AG08470 (cell line): ENCODE results near the gene COA5.

GRCh38 chr2:96608477-96609244 is 29.5 kb downstream of the KANSL3 start:
- RRBS: no CpG with 5 or more reads among the region's 12 CpGs

- RRBS: no CpG with 5 or more reads among the region's 6 CpGs
Measured at GRCh38 chr2:96767228-96767852, 6.6 kb downstream of the CNNM4 start.

GRCh38 chr2:96789400-96789649 is 26.7 kb upstream of the CNNM3 start:
- RRBS: no CpG with 5 or more reads among the region's 4 CpGs

GRCh38 chr2:96800929-96801151 is 15.2 kb upstream of the CNNM3 start:
- RRBS: no CpG with 5 or more reads among the region's 7 CpGs

DNA sequence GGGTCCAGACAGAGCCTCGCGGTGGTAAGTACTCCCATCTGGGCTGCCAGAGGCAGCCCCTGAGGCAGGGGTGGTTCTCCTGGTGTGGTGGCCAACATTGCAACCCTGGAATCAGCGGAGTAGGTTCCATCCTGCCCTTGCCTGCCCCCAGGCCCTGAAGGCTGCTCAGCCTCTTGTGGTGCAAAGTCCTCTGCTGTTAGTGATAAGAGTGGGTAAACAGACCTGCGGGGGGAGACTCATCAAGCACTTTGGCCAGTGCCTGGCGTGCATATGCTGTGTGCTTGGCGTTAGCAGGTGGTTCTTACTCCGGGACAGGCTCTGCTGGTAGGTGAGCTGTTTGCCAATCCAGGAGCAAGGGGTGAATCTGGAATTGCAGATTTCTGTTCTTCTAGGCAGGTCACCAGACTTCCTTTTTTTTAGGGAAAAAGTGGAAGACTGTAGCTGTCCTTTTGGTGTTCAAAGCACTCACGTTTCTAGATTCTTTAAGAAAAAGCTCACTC is 3.2 kb downstream of the CNNM3 start:
- RRBS: no CpG with 5 or more reads among the region's 8 CpGs

DNA sequence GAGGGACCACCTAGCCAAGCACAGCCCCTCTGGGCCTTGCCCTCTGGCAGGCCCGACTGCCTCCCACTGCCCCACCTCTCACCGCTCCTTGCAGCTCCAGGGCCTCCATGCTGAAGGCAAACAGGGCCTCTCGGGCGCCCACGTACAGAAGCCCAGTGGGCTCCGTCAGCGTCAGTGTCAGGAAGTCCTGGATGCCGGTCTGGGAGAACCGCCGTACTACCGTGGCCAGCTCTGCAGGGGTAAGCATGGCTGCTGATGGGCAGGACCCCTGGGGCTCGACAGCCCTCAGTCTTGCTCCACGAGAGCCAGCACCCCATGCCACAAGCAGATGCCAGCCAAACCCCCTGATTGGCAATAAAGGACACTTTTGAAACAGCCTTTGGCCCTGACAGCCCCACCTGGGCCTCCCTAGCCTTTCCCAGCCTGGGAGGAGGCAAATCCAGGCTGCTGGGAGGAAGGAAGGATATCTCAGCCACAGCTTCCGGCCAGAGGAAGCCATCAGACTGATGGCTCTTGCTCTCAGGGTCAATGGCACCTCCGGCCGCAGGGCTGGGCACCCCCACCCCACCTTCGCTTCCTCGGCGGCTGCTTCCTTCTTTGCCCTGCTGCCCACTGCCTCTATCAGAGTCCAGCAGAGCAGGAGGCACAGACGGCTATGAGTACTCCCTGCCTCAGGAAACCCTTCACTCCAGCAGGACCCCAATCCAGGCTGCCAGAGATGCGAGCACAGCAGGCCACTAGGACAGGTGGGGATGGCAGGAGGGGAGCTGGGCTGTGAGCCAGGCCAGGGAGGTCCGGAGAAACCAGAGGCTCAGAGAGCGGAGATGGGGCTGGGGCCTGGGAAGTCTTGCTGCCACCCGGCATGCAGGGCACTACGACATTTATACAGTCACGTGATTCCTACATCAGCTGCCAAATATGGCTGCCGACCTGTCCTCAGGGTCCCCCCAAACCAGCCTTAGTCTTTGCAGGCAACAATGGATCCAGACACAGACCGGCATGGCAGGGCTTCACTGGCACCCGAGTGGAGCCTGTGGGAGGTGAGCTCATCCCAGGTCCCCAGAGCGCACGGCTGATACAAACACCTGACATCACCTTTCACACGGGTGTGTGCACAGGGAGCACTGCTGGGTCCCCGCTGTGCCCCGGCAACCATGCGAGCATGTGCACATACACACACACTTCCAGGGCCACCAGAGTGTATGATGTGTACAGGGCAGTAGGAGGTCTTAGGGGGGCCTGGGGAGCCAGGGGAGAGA is 3.2 kb downstream of the SEMA4C start:
- RRBS: 67% methylated on average over 3 of the region's 35 CpGs

DNA sequence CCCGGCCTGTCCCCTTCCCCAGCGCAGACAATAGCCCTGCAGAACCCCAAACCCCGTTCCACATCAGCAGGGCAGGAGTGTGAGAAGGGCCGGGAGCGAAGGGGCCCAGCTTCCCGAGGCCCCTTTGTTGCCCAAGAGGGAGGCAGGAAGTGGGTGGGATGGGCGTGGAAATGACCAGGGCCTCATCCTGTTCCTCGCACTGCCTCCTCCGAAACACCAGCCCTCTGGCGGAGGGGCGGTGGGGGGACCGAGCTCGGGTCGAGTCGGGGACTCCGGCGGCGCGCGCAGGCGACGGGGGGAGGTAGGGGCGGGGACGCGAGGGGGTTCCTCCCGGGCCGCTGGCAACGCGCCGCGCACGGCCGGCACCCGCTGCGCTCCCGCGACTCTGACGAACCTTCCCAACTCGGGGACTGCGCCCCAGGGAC is 1.4 kb downstream of the SEMA4C start:
- RRBS: 2% methylated on average over 14 of the region's 40 CpGs

DNA sequence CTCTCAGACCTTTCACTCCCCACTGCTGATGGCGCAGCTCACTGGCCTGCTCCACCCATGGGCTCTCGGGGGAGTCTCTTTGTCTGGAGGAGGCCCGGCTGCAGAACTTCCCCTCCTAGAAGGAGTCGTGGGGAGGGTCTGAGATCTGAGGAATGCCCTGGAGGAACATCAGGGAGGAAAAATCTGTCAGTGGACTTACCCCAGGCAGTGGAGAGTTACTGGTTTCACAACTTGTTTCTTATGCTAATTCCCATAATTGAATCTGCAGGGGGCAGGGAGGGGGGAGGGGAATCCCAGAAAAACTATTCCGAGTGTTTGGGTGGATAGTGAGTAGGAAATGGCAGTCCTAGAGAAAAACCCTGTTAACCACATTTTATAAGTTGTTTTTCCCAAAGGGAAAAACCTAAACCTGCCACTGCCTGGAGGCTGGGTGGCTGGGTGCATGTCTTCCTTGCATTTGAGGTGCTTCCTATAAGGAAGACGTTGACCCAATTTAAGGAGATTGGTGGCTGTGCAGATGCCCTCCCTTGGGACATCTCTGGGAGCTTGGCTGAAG is 11.7 kb upstream of the SEMA4C start:
- RRBS: no CpG with 5 or more reads among the region's 6 CpGs

- RRBS: no CpG with 5 or more reads among the region's 16 CpGs
Measured at GRCh38 chr2:96912644-96913075, 42.8 kb upstream of the SEMA4C start.

- RRBS: no CpG with 5 or more reads among the region's 2 CpGs
Measured at GRCh38 chr2:97213308-97213751, 100.4 kb downstream of the ANKRD36 start.

GRCh38 chr2:97360181-97360485 is 229.5 kb downstream of the ANKRD36B start:
- RRBS: no CpG with 5 or more reads among the region's 2 CpGs

DNA sequence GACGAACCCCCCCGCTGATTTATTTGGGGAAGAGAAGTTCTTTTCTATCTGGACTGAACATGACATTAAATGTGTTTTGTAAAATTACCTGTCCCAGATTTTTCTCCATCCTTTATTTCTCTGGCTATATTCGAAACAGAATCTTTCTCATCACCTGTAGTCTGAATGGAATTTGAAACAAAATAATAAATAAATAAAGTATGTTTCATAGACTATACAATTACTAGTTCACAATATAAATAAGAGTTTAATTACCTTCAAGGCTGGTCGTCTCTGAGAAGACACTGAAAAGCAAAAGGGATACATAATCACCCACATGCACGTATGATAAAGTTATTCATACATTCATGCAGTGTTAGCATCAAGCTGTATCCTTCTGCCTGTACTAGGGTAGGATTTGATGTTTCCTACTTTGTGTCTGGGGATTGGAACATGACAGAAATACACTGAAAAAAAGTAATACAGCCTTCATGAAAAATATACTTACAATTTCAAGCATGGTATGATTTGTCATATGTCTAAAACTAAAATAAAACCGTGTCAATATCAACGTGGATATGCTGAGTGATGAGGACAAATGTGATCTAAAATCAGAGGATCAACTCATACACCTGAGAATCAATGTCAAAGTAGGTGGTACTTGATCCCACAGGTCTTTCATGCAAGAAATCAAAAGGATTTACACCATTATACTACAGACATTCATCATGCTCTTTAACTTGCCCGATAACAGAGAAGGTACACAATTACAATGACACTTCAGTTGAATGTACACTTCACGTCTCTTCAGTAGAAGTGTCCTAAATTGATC is 49.5 kb downstream of the ANKRD36B start:
- RRBS: no CpG with 5 or more reads among the region's 9 CpGs

DNA sequence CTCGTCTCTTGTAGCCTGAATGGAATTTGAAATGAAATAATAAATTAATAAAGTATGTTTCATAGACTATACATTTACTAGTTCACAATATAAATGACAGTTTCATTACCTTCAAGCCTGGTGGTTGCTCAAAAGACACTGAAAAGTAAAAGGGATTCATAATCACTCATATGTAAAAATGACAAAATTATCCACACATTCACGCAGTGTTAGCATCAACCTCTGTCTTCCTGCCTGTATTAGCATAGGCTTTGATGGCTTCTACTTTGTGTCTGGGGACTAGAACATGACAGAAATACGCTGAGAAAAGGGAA is 42.1 kb downstream of the ANKRD36B start:
- RRBS: no CpG with 5 or more reads among the region's 3 CpGs

- RRBS: no CpG with 5 or more reads among the region's 27 CpGs
Measured at GRCh38 chr2:97760488-97761387, 47.4 kb downstream of the ZAP70 start.

GRCh38 chr2:97765971-97766531 is 52.7 kb downstream of the ZAP70 start:
- RRBS: no CpG with 5 or more reads among the region's 6 CpGs

DNA sequence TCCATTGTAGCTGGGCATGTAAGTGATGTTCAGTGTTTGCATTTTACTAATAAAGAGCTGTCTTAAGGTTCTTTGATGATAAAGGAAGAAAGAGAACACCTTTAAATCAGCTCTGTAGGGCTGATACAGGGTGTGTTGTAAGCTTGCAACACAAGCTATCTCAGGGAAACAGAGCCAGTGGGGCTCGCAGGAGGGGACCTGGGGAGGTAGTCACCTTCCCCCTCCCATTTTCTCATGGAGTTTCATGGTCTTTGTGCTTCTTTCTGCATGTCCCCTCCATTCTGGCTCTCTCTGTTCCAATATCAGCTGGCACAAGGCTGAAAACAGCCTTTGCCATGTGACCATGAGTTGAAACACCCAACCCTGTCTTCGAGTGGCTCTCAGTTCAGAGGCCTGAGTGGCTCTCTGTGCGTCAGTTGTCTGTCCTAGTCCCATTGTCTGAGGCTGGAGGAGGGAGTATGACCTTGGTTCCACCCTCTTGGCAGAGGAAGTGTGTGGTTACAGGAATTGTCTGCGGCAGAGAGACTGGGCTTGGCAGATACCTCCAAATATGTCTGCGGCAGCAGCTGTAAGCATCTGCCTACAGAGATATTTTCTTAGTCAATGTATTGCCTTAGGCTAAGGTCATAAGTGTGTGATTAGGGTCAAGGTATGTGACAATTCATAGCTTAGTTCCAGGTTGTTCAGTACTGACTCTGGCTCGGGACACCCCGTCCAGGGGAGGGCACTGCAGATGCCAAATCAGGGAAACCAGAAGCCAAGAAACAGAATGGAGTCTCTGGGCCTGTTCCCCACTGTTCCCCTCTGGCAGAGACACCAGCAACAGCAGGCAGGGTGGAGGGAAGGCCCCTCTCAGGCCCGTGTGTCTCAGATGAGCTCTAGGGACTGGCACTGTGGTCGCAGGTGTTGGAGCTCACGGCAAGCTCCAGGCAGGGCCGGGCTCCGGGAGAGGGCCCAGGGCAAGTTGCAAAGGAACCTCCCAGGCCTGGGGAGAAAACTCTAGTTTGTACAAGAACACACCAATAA is 32.7 kb downstream of the CNGA3 start:
- RRBS: no CpG with 5 or more reads among the region's 12 CpGs

- RRBS: no CpG with 5 or more reads among the region's 6 CpGs
Measured at GRCh38 chr2:98419779-98420563, 24.7 kb upstream of the INPP4A start.

- RRBS: no CpG with 5 or more reads among the region's 10 CpGs
Measured at GRCh38 chr2:98460715-98461583, 16.3 kb downstream of the INPP4A start.

- RRBS: no CpG with 5 or more reads among the region's 7 CpGs
Measured at GRCh38 chr2:98606368-98606726, 2.0 kb downstream of the COA5 start.

- RRBS: under 1% methylated on average over 25 of the region's 75 CpGs
Measured at GRCh38 chr2:98608005-98608735, at the start of gene COA5. Gene COA5, minus strand, starts transcription at chr2:98608512.